AG08470 (cell line): ENCODE measurements around the gene GALNT13.

DNA sequence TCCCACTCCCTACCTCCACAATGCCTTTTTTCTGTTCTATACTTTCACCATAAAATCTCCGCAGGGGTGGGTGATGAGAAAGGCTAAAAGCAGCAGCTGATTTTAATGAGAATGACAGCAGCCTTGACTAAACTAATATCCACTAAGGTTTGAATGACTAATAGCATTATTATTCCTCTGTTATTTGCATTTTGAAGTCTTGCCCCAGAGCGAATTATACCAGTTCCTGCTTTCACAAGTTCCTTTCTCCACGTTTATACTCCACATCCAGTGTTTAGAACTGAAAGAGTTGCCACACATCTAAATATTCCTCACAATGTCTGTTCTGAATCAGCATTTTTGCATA, 41.9 kb upstream of the RND3 start:
- RRBS = no CpG with 5 or more reads among the region's 3 CpGs

DNA sequence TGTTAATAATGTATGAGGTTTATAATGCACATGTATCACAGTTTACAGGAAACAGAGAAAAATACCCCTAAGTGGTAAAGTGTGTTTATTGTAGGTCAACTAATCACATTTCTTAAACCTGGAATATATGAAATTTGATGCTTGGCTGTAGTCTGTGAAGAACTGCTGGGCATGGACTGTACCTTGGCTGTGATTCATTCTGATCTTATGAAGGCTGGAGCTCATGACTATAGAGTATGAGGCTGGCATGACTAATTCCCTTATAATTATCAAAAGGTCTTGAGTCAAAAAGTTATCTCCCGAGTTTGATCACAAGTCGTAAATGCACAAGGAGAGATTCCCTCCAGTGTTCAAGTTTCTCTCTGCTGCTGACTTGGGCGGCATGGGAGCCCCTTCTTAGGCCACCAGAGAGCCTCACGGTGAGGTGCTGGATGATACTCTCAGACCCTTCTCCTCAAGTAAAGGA, 134.4 kb upstream of the RND3 start:
- RRBS = no CpG with 5 or more reads among the region's 4 CpGs

DNA sequence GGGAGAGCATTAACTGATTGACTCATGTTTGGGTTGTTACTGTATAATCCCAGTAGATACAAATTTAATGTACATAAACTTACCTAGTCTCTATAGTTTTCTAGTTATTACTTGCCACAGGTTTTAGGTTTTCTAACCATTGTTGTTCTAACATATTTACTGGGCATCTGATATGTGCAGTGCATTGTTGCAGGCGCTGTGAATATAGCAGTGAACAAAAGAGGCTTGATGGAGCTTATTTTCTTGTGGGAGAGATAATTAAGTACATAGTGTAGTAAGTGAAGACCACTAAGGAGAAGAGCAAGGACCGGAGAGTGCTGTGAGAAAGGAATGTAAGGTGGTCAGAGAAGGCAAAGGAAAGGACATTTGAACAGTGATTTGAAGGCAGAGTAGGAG, 11.3 kb downstream of the RIF1 start:
- RRBS = no CpG with 5 or more reads among the region's 2 CpGs

DNA sequence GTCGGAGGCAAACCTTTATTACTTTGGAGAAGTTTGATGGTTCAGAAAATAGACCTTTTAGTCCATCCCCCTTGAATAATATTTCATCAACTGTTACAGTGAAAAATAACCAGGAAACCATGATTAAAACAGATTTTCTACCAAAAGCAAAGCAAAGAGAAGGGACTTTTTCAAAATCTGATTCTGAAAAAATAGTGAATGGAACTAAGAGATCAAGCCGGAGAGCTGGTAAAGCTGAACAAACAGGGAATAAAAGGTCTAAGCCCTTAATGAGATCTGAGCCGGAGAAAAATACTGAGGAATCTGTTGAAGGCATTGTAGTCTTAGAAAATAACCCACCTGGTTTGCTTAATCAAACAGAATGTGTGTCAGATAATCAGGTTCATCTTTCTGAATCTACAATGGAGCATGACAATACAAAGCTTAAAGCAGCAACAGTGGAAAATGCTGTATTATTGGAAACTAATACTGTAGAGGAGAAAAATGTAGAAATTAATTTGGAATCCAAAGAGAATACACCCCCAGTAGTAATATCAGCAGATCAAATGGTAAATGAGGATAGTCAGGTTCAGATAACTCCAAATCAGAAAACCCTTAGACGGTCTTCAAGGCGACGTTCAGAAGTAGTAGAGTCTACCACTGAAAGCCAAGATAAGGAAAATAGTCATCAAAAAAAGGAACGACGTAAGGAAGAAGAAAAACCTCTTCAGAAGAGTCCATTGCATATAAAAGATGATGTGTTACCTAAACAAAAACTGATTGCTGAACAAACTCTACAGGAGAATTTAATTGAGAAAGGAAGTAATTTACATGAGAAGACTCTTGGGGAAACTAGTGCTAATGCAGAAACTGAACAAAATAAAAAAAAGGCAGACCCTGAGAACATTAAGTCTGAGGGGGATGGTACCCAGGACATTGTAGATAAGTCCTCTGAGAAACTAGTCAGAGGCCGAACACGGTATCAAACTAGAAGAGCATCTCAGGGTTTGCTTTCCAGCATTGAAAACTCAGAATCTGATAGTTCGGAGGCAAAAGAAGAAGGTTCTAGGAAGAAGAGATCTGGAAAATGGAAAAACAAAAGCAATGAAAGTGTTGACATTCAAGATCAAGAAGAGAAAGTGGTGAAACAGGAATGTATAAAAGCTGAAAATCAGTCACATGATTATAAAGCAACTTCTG, 53.9 kb downstream of the RIF1 start:
- RRBS = no CpG with 5 or more reads among the region's 11 CpGs

- RRBS = no CpG with 5 or more reads among the region's 6 CpGs
These were observed 21.8 kb downstream of the ARL5A start for GRCh38 chr2:151806200-151807043.

DNA sequence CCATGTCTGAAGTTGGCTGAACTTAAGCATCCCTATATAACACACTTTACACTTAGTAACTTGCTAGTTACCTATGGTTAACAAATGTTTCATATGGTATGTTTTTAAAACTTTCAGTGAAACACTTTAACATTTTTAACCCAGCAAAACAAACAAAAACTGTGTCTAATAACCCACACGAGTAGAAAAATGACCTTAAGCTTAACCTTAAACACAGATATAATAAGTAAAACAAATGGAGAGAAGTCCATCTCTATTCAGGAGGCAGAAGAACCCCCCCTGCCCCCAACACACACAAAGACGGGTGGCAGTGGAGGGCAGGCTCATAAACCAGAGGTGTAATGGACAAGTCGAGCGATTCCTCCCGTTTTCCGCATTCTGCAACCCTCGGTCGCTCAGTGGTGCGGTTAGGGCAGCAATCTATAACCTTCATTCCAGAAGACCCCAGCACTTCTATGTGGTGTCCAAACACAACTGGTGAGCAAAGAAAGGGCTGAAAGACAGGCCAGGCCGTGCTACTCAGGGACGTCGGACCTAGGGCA, 843 bp downstream of the ARL5A start:
- RRBS = no CpG with 5 or more reads among the region's 12 CpGs

DNA sequence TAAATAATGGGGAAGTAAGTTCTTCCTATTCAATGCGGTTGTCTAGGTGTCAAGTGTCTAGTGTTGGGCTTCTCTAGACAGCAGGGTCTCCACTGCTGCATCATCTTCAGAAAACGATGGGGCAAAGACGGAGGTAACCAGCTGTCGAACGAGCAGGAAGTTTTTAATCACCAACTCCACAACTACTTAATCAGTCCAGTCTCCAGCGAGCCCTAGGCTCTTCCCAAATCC, 527 bp downstream of the STAM2 start:
- RRBS = no CpG with 5 or more reads among the region's 6 CpGs

- RRBS = no CpG with 5 or more reads among the region's 9 CpGs
These were observed 72.4 kb downstream of the FMNL2 start for GRCh38 chr2:152407274-152407899.

DNA sequence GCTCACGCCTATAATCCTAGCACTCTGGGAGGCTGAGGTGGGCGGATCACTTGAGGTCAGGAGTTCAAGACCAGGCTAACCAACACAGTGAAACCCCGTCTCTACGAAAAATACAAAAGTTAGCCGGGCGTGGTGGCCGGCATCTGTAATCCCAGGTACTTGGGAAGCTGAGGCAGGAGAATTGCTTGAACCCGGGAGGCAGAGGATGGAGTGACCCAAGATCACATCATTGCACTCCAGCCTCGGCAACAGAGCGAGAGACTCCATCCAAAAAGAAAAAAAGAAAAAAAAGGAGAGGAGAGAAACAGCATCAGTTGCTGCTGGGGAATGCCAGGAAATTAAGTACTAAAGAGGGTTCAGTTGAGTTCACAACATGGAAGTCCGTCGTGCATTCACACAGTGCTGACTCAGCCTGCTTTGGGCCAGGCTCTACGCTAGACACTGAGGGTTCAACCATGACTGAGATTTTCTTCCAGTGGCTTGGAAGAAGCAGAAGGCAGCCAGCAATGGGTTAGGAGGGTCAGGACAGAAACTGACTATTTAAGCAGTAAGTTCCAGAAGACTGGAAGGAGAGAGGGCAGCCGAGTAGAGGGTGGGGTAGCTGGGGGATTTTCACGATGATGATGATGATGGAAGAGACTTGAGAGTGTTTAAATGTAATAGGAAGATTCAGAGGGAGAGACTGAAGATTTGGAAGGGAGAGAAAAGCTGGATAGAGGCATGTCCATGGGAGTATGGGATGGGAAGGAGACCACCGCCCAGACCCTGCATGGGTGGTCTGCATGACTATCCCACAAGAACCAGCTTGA, 108.8 kb downstream of the FMNL2 start:
- RRBS = no CpG with 5 or more reads among the region's 16 CpGs

- RRBS = no CpG with 5 or more reads among the region's 10 CpGs
These were observed 158.1 kb downstream of the PRPF40A start for GRCh38 chr2:152558992-152559669.

DNA sequence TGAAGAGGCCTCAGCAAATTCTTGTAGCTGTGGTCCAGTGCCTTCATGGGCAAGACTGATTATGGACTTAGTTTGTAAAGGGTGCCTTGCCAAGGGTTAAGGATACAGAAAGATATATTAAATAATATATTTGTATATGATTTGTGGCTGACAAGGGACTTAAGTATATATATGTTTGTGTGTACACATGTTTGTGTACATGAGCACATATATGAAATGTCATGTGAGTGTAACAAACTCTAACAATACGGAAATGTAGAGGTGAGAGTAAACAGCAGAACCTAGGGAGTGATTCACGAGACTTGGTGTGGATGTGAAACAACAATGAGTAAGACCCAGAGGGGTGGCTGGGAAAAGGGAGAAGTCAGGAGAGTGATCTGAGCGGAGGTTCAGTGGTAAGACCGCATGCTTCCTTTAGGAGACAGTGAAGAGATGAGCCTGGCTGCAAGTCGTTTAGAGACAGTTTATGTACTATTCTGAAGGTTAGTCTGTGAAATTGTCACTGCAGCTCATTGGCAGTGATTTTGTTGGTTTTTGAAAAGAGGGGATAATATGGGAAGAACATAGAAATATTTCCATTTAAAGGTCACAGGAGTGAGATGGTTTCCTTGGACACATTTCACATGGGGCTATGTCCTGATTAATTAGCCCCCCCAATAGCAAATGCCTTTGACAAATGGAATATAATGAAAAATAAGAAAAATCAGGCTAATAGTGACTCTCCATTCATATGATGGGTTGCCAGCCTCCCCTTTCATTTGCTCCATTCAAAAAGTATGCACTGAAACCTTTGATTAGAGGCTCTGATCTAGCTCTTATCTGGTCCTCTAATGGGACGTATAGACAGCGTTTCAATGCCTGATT, 150.5 kb downstream of the PRPF40A start:
- RRBS = no CpG with 5 or more reads among the region's 7 CpGs

DNA sequence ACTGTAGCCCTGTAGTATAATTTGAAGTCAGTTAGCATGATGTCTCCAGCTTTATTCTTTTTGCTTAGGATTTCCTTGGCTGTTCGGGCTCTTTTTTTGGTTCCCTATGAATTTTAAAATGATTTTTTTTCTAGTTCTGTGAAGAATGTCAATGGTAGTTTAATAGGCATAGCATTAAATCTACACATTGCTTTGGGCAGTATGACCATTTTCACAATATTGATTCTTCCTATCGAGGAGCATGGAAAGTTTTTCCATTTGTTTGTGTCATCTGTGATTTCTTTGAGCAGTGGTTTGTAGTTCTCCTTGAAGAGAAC, 185.7 kb upstream of the GALNT13 start:
- RRBS = no CpG with 5 or more reads among the region's 2 CpGs

DNA sequence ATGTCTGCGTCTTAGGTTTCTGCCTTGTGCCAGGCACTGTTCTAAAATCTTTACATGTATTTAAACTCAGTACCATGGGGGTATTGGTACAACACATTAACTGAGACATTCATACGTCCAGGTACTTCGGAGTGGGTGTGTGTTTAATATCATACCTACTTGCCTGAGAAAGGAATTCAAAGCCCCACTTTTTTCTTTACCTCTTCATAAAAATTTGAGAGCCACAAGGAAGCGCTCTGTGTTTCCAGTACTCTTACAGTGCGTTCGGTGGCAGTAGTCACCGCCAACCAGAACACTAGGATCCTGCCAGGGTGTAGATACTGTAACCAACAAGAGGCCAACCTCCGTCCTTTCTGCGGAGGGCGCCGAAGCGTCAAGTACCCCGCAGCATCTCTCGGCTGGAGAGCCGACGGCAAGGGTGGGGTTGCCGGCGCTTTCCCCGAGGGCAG, 649 bp upstream of the GALNT13 start:
- RRBS = 8% methylated on average over 3 of the region's 19 CpGs

DNA sequence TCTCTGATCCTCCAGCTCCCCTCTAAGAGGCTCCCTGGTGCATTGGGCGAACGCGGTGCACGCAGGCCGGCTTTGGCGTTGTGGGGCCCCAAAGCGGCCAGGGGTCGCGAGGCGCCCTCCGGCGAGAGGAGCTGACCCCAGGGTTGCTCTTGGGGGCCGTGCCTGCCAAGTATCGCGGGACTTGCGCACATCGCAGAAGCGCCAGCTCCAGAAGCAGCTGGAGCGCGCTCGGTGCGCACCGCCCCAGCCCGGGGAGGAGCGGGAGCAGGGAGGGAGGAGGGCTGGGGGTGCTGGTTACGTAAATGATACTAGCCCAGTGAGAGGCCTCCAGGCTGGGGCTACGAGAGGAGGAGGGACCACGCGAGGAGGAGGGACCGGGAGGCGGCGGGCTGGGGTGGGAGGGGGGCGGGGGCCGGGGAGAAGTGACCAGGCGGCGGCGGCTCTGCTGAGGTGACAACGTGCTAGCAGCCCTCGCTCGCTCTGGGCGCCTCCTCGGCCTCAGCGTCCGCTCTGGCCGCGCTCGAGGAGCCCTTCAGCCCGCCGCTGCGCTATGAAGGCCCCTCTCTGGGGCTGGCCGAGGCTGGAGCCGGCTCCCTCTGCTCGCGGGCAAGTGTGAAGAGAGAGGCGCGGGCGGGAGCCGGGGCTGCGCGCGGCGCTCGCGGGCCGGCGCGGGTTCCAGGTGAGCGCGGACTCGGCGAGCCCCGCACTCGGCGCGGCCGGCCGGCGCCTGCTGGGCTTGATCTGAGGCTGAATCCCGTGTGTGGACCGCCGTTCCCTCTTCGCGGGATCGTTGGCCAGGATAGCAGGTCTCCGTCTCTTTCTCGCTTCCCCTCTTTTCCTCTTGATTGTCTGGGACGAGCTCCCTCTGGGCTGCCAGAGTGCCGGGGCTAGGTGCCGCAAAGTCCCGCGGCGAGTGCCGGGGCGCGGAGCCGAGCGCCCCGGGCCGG, at the start of gene GALNT13:
Gene GALNT13 (plus strand): TSS at position 425 of the 947 bp plus-strand sequence.
- RRBS = 4% methylated on average over 26 of the region's 99 CpGs

DNA sequence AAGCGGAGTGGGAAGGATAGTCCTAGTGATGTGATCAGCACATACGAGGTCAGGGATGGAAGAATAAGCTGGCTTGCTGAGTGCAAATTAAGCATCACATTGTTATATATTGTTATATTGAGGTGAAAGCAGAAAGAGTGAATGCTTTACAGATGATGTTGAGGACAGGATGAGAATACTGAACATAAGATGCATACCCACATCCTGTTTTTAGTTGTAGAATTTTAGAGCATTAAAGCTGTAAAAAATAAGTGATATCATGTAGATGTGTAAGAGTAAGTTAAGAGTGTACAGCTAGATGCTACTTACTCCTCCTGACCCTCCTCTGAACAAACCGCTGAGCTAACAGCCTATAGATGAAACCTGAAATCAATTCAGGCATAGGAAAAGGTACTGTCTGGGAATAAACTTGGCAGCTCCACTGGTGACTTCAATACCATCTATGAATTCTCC, 271.0 kb upstream of the KCNJ3 start:
- RRBS = no CpG with 5 or more reads among the region's 3 CpGs

GRCh38 chr2:156184726-156185289, 147.7 kb downstream of the NR4A2 start:
- RRBS = no CpG with 5 or more reads among the region's 2 CpGs

DNA sequence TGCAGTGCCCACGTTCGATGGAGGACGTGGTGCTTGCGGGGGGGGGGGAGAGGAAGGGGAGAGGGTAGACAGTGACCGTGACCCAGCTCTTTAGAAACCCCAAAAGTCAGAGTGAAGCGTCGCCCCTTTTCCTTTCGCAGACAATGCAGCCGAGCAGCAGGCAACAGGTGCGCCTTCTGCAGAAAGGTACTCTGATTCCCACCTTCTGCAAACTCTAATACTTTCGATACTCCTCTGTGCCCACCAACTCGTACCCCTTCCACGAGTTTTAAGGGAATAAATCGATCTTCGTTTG, 872 bp upstream of the NR4A2 start:
- RRBS = no CpG with 5 or more reads among the region's 15 CpGs

GRCh38 chr2:156342817-156343247, 10.3 kb upstream of the NR4A2 start:
- RRBS = no CpG with 5 or more reads among the region's 16 CpGs

- RRBS = no CpG with 5 or more reads among the region's 10 CpGs
These were observed 37.0 kb upstream of the GPD2 start for GRCh38 chr2:156398893-156399867.

DNA sequence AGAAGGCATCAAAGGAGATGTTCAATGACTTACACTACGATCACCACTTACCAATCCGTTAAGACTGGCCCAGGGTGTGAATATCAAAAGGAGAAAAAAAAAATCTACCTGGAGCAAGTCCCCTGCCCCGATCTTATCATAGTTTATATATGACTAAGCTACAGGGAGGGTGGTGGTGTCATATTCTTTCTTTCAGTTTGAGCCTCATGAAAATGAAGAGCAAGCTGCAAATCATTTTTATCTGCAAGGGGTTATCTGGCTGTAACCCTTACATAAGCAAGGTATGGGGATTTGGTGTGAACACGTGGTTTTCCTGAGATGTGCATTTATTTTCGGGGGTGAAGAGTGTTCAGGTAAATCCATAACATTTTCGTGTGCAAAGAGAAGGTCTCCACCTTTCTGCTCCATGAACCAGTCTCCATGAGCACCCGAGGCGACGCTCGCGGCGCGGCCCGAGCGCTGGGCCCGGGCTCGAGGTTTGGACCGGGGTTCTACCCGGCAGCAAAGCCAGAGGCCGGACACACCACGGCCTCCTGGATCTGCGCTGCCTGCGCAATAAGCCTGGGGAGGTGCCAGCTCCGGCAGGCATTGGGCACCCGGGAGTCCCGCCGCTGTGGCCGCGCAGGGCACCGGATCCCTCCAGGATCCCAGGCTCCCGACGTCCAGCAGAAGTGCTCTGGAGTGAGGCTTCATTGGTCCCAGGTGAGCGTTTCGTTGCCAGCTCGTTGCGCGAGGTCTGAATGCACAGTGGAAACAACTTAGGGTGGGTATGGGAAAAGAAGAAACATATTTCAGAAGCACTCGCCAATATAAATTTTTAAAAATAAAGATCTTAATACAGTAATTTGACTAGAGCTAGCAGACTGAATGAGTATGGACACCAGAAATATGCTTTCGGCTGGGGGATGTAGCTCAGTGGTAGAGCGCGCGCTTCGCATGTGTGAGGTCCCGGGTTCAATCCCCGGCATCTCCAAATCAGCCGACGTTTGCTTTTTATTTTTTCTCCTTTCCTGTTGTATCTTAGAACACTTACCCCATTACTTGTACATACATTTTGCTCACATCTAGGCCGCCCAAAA, 36.0 kb upstream of the GPD2 start:
- RRBS = 3% methylated on average over 5 of the region's 48 CpGs